Measurements from ENCODE around the genes C1QTNF9 and ATP12A.

DNA sequence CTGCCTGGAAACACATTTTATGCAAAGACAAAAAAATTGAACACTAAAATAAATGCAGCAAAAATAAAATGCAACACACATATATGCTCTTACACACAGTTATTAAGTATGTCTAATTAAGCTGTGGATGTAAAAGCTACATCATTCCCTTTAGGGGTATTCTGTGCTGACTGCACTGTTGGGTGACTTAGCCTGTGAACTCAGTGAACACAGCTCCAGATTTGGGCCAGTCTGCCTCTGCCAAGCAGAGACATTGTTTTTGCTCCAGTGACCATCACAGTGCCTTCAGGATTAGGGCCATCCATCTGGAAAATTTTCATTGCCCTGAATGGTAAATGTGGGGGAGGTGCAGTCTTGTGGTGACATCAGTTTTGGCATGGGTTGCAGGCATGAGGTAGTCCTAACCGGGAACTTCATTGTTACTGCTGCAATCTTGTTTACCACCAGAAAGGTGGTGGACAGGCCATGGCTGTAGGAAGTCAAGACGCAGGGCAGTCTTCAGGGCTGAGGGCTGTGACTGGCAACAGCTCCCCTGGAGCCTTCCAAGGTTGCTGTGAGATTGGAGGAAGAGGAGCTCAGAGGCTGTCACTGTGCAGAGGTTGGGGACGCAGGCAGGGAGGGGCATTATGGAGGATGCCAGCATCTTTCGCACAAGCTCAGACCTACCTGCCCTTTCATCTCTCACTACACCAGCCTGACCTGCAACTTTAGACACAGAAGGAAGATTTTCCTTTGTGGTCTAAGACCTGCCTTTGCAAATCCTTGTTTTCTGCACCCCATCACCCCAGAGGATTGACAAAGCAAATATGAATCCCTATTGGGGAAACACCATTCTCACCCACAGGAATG, 55.2 kb downstream of the SPATA13 start:
- PRO-cap = no peak

GRCh38 chr13:24256527-24256776, 52.9 kb upstream of the C1QTNF9 start:
- PRO-cap = no peak

DNA sequence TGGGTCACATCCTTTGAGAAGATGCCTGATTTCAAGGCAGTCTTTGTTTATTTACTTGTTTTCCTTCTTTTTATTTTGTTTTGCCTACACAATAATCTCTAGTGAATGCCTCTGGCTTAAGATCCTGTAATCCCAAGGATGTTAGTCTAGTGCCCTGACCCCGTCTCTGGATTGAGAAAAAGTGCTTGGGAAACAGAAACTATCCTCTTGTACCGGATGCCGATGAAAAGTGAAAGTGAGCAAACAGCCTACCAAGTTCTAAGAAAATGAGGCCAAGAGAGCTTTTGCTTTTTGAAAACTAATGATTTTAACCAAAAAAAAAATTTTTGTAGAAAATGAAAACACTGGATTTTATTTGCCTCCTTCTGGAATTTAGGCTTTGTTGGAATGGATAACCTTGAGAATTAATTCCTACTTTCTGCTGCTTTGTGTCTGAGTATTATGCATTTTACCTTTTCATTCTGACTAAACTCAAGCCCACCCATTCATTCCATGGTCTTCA, 42.0 kb upstream of the C1QTNF9 start:
- PRO-cap = no peak

DNA sequence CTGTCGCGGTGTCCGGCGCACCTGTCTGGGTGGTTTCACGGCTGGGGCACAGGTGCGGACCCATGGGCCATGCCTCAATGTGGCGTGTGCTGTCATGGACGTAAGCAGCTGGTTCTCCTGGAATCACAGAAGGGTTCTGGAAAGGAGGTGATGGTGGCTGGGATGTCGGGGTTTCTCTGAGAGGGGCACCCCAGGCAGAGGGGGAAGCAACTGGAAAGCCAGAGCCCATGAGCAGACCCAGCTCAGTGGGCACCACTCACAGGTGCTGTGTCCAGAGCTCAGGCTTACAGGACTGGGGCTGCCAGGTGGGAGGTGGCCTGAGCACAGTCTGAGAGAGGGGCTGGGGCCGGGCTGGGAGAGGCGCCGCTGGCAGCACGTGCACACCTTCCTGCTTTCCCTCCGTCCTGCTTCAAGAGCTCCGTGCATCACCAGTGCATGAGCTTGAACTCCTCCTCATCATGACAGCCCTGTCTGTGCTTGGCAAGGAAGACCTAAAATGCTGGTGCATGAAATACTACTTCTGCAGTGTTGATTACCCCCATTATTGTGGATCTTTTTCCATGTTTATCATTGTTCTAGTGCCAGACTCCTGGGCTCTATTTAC, 27.8 kb upstream of the C1QTNF9 start:
- PRO-cap = no peak

GRCh38 chr13:24286107-24286642, 23.2 kb upstream of the C1QTNF9 start:
- PRO-cap = no peak

DNA sequence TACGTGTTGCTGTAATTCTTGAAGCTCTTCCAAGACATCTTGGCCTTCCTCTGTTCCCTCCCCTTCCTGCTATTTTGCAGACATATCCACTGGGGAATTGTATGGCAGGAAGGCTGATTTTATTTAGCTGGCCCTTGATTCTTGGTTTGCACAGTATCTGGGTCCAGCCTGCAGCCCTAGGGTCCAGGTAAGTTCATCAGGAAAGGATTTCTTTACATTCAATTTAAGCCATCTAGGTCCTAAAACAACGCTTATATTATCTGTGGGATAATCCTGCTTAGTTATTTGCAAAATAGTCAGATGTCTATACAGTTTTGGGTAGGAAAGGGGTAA, at the start of gene C1QTNF9:
C1QTNF9 (plus strand) TSS at position 151 of the 333 bp plus-strand sequence.
- PRO-cap = no peak

DNA sequence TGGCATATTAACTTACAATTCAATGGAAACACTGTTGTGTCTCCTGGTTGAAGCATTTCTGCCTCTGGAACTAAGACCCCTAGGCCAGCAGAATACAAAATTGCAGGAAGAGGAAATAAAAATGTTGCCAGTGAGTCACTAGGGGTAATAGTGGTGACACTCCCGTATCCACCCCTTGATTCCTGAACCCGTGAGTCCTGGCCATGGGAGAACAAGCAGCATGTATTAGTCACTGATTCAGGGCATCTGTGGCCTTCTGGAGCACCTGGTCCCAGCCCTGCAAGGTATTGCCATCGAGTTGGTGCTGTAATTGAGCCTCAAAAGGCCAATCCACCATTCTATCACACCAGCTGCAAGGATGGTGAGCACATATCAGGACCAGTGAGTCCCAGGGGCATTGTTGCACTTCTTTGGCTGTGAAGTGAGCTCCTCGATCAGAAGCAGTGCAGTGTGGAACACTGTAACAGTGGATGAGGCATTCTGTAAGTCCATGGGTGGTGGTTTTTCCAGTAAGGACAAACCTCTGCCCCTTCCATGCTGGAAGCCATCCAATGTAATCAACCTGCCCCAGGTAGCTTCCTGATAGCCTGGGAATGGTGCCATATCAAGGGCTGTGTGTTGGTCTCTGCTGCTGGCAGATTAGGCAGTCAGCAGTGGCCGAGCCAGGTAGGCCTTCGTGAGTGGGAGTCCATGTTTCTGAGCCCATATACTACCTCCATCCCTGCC, 39.5 kb downstream of the C1QTNF9 start:
- PRO-cap = no peak

- PRO-cap = no peak
Observed at GRCh38 chr13:24598363-24598730, 81.9 kb upstream of the ATP12A start.

GRCh38 chr13:24680203-24680901, at the start of gene ATP12A:
Gene ATP12A (plus strand): TSS chr13:24680408.
- PRO-cap = unidirectional peak, plus-strand start at chr13:24680411; unidirectional peak, plus-strand start at chr13:24680564

GRCh38 chr13:24968033-24968622, 45.5 kb upstream of the CENPJ start:
- PRO-cap = no peak

GRCh38 chr13:25169422-25170126, 2.5 kb downstream of the AMER2 start:
- PRO-cap = no peak

- PRO-cap = no peak
Observed at GRCh38 chr13:25307384-25308216, 6.2 kb downstream of the NUP58 start.

GRCh38 chr13:25311621-25312460, 10.4 kb downstream of the NUP58 start:
- PRO-cap = no peak

- PRO-cap = no peak
Observed at GRCh38 chr13:25971417-25971827, 80.4 kb downstream of the SHISA2 start.

- PRO-cap = no peak
Observed at GRCh38 chr13:26012869-26013540, 38.8 kb downstream of the SHISA2 start.

GRCh38 chr13:26018209-26018750, 33.5 kb downstream of the SHISA2 start:
- PRO-cap = no peak

- PRO-cap = no peak
Observed at GRCh38 chr13:26187013-26187448, 35.1 kb downstream of the RNF6 start.

GRCh38 chr13:26214655-26215874, 7.0 kb downstream of the RNF6 start:
- PRO-cap = no peak

GRCh38 chr13:26561258-26561954, 3.9 kb downstream of the WASF3 start:
- PRO-cap = no peak

- PRO-cap = no peak
Observed at GRCh38 chr13:26604837-26605349, 47.4 kb downstream of the WASF3 start.

Data from Metastatic Lung Carcinoma in the Adrenal Gland (tissue), 1 donor.